Right atrium auricular region (tissue), 2 donors: ENCODE measurements around a stretch of chr6.

GRCh38 chr6:8165118-8165317 lies 62.7 kb upstream of the EEF1E1 start:
- PRO-cap: no peak
- RAMPAGE, long total RNA, 2 experiments: no peak in any of the 2 experiments

GRCh38 chr6:8639921-8640751 lies 204.8 kb upstream of the SLC35B3 start:
- PRO-cap: no peak
- RAMPAGE, long total RNA, 2 experiments: no peak in any of the 2 experiments

GRCh38 chr6:8645104-8645693 lies 209.9 kb upstream of the SLC35B3 start:
- PRO-cap: no peak
- RAMPAGE, long total RNA, 2 experiments: no peak in any of the 2 experiments

DNA sequence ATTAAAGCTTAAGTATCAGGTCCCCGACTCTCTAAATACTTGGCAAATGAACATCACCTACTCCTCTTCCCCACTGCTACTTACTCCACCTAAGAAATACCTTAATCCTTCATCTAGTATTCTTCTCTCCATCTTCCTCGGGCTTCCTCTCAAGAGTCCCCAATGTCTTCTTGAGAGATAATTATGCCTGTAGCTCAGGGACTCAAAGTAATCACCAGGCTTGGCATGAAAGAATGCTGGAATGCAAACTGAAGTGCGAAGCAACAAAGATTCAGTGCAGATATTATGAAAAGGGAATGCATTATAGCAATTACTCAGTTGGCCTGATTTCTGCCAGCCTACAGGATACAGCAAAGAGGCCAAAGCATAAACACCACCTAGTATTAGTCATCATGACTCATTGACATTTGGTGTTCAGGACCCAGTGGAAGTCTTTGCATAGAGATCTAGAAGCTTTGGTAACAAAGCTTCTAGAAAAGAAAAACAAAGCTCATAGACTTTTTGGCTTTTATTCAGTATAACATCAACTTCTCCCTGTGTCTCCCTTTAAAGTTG lies 932.9 kb downstream of the TFAP2A start:
- PRO-cap: no peak
- RAMPAGE, long total RNA, 2 experiments: no peak in any of the 2 experiments

- PRO-cap: no peak
- RAMPAGE, long total RNA, 2 experiments: no peak in any of the 2 experiments
Measured at GRCh38 chr6:10098828-10099837, 315.7 kb downstream of the TFAP2A start.

DNA sequence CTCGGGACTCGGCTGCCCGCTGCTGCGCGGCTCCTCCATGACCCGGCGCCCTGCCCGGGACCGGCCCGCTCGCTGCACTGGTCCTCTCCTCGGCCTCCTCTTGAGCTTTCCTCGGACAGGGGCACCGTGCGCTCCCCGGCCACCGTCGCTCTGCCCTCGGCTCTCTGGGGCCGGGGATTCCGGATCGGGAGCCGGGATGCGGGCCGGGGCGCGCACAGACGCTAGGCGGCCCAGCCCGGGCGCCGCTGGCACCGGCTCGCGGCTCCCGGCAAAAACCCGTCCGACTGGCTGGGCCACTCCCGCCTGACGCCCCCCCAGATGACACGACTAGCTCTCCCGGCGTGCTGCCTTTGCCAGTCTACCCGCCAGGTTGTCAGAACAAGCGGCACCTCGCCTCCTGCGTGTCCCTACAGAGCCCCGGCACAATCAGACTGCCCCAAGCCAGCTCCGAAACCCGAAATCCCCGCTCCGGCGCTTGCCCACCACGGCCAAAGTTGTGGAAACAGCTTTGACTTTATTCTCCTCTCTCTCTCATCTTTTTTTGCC lies 2.1 kb downstream of the TFAP2A start:
- PRO-cap: no peak
- RAMPAGE, long total RNA, 2 experiments: no peak in any of the 2 experiments

GRCh38 chr6:10413665-10414525 lies 979 bp downstream of the TFAP2A start:
- PRO-cap: no peak
- RAMPAGE, long total RNA, 2 experiments: no peak in any of the 2 experiments

- PRO-cap: bidirectional peak, plus-strand start at chr6:10426315, minus-strand start at chr6:10426239
- RAMPAGE, long total RNA, 2 experiments: no peak in any of the 2 experiments
Measured at GRCh38 chr6:10426150-10427113, 11.6 kb upstream of the TFAP2A start.

- PRO-cap: no peak
- RAMPAGE, long total RNA, 2 experiments: no peak in any of the 2 experiments
Measured at GRCh38 chr6:10555349-10556507, 34.6 kb downstream of the GCNT2 start.

DNA sequence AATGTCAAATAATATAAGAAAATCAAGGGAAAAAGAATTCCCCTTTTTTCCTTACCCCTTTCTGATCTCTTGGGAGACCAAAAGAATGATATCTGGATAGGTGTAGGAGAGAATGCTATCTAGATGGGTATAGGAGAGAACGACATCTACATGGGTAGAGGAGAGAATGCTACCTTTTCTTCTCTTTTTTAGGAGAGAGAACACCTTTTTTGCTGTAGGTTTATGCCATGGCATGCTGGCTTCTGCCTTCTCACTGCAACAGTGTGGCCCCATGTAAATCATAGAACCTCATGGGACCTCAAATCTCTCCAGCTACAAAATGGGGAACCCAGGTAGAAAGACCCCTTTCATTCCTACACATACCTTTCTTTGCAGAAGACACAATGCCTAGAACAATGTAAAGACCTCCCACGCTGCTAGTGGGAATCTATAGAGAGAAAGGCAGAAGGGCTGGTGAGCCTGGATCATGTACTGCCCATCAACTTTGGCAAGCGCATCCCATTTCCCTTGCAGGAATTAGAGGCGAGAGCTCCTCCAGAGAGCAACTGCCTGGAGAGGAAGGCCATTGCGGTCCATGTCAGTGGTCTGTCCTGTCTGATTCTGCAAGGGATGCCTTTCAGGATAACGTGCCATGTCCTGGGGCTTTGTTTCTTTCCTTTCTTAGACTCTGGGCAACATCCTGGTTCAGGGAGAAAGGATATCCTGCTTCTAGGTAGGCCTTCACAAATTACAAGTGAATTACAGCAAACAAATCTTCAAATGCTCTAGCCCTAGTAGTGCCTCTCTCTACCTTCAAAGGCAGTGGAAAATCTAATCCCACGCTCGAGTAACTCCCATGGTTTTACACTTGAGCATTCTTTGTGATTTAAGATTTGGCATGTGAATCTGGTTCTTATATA lies 38.3 kb downstream of the GCNT2 start:
- PRO-cap: no peak
- RAMPAGE, long total RNA, 2 experiments: no peak in any of the 2 experiments

GRCh38 chr6:10585217-10585876 lies 64.2 kb downstream of the GCNT2 start:
- PRO-cap: unidirectional peak, plus-strand start at chr6:10585762
- RAMPAGE, long total RNA, 2 experiments: start-site peak on the plus strand in 1 of 2 experiments, at chr6:10585382-10585774 at its widest, 30 to 43 reads per replicate

GRCh38 chr6:10901735-10902317 lies 15.0 kb downstream of the SYCP2L start:
- PRO-cap: no peak
- RAMPAGE, long total RNA, 2 experiments: no peak in any of the 2 experiments

- PRO-cap: no peak
- RAMPAGE, long total RNA, 2 experiments: no peak in any of the 2 experiments
Measured at GRCh38 chr6:11096057-11096551, 2.5 kb downstream of the SMIM13 start.

DNA sequence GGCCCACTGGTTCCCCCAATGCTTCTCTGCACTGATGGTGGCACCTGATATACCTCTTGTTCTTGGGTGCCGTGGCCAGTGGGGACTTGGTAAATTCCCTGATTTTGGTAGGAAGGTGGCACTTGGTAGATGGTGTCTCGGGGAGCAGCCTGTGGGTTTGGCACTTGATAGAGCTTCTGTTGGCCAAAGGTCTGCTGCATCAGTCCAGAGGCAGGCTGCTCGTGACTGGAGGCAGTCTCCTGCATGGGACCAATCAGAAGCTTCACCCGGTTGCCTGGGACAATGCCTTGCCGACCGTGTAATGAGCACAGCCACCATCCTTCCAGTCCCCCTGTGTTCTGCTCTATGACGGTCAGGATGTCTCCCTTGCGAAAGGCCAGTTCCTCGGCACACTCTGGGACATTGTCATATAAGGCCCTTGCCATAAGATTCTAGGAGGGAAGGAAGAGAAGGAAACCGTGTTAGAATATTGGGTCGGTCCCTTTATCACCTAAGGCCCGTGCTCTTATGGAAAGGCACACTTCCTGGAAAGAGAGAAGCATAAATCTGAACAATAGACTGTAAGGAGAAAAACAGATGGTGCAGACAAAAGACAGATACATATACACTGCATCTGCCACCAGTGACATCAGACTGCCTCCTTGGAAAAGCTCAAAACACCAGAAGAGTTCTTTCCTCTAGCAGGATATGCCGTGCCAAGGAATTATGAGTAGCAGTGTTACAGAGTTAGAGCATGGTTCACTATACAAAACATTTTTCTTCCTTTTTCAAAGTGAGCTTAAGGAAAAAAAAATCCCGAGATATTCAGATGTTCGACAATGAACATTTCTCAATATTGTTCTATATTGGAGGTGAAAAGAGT lies 18.9 kb downstream of the NEDD9 start:
- PRO-cap: bidirectional peak, plus-strand start at position 325 of the sequence, minus-strand start at position 178 of the sequence
- RAMPAGE, long total RNA, 2 experiments: no peak in any of the 2 experiments

GRCh38 chr6:11217981-11218601 lies 14.4 kb downstream of the NEDD9 start:
- PRO-cap: no peak
- RAMPAGE, long total RNA, 2 experiments: no peak in any of the 2 experiments

DNA sequence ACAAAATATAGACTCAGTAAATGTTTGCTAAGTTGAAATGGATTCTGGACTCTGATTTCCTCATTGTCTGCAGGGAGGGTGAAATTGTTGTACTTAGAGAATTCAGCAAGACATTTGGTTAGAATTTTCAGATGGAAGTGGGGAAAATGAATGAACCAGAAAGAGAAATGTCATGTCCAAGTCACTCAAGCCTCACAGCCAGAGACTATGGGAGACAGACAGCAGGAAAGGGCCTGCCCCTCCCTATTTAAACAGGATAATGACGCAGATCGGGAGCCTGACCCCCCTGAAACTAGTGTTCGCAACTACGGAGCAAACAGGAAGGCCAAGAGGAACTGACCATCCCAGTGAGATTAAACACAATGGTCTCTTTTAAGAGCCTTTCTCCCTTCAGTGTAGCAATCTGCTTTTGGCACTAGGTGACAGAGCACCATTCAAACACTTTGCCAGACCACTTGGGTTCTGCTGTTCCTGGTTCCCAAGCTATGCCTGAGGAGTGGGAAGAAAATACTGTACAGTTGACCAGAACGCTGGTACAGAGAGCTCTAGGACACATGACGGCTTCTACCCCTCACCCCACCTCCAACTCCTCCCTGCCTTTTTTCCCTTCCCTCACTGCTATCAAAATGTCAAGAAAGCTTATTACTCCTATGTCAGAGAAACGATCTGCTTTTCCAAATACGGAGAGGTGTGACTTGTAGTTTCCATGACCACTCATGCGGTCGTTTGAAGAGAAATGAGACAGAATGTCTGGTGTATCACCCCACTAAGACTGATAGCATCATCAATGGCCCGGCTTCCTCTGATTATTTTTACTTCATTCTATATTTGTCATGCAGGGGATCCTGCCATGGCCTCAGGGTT lies 13.6 kb downstream of the NEDD9 start:
- PRO-cap: bidirectional peak, plus-strand start at position 401 of the sequence, minus-strand start at position 195 of the sequence; bidirectional peak, plus-strand start at position 515 of the sequence, minus-strand start at position 491 of the sequence
- RAMPAGE, long total RNA, 2 experiments: no peak in any of the 2 experiments

DNA sequence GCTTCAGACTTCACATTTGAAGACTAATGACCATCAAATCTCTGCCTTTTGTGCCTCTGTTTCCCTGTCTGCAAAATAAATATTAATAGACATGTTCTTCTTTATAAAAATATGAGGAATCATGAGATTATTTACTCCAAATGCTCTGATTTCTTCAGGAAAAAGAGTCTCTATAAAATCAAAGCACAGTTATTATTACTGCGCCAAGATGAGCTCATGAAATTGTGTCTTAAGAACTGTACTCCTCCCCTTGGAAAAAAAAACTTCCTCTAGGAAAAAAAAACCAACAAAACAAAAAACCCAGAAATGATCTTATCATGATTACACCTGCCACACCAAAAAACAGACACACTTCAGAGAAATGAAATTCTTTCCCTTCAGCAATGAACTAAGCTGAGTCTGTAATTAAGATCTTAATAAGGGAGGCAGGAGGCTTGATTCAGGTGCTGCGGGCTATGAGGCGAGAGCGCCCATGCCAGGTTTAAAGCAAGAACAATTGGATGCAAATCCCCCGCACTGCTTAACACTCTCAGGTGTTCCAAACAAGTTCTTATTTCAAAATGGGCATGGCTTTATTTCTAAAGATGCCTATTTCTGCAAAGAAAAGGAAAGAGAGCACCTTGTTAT lies 9.1 kb downstream of the NEDD9 start:
- PRO-cap: bidirectional peak, plus-strand start at position 318 of the sequence, minus-strand start at position 224 of the sequence
- RAMPAGE, long total RNA, 2 experiments: no peak in any of the 2 experiments

DNA sequence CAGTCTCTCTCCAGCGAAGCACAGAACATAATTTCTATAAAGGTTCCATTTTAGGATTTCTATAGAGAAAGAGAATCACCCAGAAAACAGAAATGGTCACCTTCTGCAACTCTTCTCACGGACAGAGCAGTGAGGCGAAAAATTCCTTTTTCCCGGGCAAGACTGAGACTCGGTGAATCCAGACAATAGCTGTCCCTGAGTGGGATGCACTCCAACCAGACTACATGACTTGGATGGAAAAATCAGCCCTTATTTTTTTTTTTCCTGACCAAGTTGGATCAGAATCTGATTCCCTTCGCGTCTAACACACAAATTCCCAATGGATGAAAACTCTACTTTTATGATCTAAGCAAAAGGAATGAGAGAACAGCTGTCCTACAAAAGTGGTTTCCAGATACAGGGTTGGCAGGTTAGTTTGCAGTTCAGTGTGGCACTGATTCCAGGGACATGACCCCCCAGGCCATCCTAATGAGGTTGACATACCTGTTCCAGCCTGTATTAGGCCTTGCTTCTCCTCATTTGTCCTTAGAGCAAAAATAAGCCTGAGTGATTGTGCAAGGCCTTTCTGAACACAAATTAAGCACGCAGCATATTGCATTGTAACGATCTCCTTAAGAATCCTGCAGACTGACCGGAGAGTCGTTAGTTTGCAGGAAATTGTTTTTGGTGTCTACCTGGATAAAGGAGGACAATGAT lies 1.3 kb upstream of the NEDD9 start:
- PRO-cap: no peak
- RAMPAGE, long total RNA, 2 experiments: no peak in any of the 2 experiments

DNA sequence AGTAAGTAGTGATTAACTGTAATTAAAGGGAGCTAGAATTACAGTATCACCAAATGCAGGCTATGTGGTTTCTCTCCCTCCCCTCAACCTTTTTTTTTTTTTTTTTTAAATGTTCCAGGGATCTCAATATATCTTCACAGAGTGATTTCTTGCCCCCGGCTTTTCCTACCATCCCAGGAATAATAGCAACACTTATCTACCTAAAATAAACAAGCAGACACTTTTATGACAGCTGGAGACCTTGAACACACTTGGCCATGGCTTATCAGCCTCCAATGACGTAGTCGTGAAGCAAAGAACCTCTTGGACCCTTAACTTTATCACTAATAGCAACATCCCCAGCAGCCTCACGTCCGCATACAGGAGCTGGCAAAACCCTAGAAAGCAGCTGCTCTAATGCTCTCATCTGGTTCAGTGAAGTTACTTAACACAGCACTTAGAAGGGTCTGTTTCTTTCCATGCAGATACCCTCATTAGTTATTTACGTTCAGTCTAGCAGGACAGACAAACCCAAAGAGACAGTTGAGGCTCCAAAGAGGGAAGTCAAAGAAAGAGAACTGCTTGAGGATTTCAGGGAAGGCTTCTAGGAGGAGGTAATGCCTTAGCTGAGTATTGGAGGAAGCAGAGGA lies 37.9 kb upstream of the NEDD9 start:
- PRO-cap: bidirectional peak, plus-strand start at position 358 of the sequence, minus-strand start at position 184 of the sequence
- RAMPAGE, long total RNA, 2 experiments: no peak in any of the 2 experiments

DNA sequence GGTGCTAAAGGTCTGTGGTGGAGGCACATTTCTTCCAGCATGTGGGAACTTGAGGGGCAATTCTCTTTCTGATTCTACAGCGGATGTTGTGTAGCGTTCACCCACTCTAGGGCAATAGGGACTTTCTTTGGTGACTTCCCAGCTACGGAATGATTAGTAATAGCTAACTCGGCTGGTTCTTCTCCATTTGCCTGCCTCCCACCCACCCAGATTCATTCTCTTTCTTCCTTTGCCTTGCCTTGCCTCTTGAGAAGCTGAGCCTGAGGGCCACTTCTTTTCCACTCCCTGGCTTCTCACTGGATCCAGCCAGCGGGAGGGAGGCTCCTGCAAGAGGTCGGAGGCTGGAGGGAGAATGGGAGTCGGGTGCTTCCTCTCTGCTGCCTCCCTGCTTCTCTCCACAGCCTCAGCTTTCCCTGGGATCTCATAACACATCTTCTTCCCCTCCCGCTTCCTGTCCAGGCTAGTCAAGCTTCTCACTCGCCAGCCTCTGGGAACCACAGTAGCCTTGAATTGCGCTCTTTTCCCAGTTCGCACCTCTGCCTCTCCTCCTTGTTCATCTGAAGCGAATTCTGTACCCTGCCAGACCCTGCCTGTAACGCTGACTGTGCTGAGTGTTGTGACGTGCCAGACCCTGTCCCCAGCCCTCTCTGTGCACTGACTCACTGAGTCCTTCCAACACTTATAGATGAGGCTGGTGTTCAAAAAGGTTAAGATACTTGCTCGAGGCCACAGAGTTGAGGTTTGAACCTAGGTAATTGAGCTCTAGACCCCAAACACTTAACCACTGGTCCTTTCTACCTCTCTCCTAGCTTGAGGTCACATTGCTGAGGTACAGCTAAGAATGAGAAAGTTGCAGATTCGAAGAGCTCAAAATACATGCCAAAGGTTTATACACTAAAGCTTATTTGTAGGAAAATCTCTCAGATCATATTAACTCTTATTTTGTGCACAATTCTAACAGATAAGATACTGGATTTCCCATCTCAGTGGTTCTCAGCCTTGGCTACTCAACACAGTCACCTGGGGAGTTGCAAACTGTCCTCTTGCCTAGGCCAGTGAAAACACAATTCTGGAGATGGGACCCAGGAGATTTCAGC lies 45.6 kb upstream of the NEDD9 start:
- PRO-cap: no peak
- RAMPAGE, long total RNA, 2 experiments: no peak in any of the 2 experiments